Penis (tissue), 1 donor: ENCODE measurements around a stretch of chr2.

DNA sequence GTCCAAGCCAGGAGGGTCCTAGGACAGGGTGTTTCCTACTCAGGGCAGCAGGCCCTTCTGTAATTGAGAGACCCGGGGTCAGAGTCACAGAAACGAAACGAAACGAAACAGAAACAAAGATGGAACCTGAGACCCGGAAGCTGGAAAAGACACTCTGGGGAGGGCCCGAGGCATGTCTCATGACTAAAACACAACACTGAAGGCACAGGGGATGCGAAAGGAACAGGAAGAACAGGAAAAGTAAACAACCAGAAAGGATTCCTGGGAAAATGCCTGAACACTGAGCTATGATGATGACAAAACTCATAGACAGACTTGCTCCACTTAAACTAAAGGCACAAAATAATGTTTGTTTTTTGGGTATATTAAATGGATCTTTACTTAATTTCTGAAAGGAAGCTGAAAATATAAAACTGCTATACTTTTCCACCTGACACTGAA, 16.7 kb upstream of the SULT1C2 start:
- PRO-cap: no peak

DNA sequence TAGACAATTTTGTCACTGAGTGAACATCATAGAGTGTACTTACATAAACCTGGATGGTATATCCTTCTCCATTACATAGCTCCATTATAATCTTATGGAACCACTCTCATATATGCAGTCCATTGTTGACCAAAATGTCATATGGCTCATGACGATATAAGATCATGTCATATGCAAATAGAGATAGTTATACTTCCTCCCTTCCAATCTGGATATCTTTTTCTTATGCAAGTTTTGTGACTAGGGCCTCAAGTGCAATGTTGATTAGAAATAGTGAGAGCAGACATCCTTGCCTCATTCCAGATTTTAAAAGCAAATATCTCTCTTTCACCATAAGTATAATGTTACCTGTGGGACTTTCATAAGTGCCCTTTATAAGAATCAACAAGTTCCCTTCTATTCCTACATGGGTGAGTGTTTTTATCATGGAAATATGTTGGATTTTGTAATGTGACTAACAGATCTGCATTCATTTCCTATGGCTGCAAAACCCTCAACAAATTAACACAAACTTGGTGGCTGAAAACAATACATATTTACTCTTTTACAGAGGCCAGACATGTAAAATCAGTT, 21.7 kb upstream of the SULT1C4 start:
- PRO-cap: no peak

- PRO-cap: no peak
These were observed 41.2 kb downstream of the LIMS1 start for GRCh38 chr2:108575323-108575930.

- PRO-cap: no peak
These were observed 66.6 kb upstream of the RANBP2 start for GRCh38 chr2:108652606-108653105.

DNA sequence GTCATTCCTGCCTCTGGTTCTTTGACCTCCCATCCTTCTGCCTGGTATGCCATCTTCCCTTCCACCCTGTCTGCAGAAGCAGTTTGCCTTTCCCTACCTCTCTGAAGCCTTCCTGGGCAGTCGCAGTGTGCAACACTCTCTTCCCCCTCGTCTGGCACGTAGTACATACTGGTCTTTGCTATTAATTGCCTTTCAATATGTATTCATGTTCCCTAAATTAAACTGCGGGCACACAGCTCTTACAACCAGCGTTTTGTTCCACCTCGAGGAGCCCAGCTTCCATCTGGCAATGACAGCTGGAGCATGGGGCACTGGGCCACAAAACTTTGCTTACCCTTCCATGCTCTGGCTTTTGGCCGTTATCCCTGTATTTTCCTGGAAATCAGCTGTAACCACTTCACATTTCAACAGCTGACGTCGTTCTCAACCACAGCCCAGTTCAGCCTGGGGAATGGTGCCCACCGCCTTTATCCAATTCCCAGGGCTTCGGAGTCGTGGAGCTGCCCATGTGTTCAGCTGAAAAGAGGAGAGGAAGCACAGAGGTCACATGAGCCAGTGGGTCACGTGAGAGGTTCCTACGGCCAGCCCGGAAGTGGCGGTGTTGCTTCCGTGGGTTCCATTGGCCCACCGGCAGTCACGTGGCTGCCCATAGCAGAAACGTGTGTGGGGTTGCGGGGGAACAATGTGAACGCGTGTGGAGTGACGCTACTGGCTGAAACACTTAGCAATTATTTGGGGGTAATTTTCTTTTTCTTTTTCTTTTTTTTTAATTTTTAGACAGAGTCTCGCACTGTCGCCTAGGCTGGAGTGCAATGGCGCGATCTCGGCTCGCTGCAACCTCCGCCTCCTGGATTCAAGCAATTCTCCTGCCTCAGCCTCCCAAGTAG, 16.7 kb upstream of the EDAR start:
- PRO-cap: no peak

DNA sequence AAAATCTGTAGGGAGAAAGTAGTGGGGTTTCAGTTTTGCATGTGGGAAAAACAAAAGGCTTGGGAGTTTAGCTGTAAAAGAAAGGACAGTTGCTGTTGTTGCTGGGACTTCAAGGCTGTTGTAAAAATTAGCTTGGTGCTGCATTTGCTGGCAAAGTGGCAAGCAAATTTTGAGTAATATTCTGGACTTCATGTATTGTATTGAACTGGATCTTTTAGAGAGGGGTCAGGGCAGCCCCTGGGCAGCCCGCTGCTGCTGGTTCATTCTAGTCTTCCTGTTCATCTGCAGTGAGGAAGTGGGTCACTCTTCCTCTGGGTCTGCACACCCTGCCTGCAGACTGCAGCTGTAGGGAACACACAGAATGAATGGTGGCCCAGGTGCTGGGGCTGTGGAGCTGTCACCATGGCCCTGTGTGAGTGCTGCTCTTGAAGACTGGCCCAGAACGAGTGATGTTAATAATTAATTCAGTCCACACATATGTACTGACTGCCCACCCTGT, 9.4 kb downstream of the SH3RF3 start:
- PRO-cap: no peak

- PRO-cap: no peak
These were observed 101.8 kb downstream of the SH3RF3 start for GRCh38 chr2:109230677-109231323.

- PRO-cap: no peak
These were observed 118.8 kb downstream of the SH3RF3 start for GRCh38 chr2:109247814-109248292.

DNA sequence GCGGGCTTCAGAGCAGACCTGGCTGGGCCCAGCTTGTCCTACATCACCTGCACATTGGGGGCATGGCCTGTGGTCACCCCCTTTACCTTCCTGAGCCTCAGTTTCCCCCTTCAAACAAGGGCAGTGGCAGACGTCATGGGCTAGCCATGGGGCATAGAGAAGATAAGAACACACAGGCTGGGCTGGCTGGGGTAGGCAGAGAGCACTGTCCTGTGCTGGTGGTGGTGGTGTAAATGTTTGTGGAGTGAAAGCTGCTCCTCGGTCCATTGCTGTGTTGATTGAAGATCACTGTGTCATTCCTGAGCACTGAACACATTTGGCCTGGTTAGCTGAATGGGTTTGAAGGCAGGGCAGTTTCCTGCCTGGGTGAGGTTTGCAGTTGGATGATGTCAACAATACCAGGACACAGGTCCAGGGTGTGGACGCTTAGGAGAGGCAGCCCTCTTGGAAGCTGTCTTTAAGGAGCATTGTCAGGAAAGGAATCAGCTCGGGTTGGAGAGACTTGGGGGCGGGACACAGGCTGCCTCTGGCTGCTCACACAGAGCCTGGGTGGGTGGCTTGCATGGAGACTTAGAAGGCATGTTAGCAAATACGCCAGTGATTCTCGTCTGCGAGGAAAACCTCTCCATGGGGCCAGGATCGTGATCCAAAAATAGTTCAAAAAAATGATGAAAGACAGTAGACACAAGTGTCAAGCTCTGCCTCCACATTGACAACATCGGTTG, 237.7 kb downstream of the SEPTIN10 start:
- PRO-cap: no peak

- PRO-cap: no peak
These were observed 206.0 kb downstream of the SEPTIN10 start for GRCh38 chr2:109407697-109408252.

GRCh38 chr2:109480994-109481885, 132.5 kb downstream of the SEPTIN10 start:
- PRO-cap: no peak

DNA sequence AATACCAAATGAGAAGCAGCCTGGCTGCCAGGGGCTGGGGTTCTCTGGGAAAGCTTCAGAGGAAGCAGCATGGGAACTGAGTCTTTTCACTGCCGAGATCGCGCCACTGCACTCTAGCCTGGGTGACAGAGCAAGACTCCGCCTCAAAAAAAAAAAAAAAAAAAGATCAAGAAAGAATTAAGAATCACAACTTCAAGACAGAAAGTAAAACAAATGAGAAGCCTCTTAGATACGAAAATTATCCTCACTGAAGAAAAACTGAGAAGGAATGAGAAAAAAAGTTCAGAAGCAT, 4.3 kb downstream of the SEPTIN10 start:
- PRO-cap: no peak

DNA sequence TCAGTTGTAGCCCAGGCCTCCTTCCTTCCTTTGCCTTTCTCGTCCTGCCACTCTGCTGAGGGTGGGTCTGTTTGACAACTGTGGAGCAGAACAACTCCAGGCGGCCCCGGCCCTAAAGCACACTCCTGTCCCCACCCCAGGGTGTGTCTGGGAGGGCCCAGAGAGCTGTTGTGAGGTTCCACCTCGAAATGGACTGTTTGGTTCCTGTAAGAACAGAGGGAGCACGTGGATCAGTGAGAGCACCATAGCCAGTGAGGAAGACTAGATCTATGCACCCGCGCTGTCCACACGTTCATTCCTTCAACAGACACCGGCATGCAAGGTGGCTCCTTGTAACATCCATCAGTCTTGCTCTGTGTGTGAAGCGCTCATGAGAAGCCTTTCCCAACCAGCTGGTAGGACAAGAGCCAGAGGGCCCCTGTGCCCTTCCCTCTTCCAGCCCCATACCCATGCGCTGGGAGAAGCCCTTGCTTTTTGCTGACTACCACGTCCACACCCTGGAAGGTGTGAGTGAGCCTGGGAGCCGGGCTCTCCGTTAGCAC, 61.6 kb downstream of the SOWAHC start:
- PRO-cap: no peak

- PRO-cap: no peak
These were observed 85.5 kb downstream of the SOWAHC start for GRCh38 chr2:109699630-109700050.

GRCh38 chr2:109760226-109760503, 33.9 kb upstream of the RGPD5 start:
- PRO-cap: unidirectional peak, plus-strand start at chr2:109760433

DNA sequence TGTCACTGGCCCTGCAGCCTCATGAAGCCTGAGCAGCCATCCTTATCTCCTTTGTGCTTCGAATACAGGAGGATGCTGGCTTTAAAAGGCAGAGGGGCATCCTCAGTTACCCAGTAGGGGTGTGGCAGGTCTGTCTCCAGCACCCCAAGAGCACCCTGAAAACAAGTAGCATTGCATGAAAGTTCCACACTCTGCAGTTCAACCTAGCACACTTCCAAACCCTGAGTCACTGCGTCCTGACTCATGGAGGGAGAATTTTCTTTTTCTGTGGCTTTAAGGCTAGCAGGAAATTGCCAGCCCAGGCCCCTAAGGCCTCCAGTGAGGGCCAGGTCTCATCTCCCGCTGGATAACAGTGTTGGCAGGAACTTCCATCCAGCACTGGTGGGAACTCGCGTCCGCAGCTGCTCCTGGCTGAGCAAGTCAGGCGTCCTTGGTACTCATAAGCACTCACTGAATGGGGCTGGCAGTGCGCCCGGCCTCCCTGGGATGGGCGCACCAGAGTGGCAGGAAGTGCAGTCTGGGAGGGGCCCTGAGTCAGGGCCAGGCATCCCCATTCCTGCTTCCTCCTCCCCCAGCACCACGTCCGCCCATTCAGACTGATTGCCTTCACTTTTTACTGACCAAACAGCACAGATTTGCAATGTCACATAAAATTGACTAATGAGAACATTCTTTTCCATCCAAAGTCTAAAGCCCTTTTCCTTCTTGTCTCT, 14.3 kb downstream of the MALL start:
- PRO-cap: no peak

DNA sequence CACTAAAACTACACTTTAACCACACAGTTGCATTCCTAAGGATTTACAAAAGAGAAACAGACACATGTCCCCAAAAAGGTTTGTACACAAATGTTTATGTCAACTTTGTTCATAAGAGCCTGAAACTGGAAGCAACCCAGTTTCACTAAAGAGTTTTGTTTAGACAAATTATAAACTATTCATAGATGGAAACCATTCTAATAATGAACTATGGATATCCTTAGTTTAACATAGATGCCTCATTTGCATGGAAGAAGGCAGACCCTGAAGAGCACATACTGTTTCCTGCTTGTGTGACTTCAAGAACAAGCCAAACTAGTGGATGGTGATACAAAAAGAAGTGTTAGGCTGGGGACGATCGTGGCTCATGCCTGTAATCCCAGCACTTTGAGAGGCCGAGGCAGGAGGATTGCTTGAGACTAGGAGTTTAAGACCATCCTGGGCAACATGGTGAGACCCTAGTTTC, 48.1 kb downstream of the ACOXL start:
- PRO-cap: no peak

DNA sequence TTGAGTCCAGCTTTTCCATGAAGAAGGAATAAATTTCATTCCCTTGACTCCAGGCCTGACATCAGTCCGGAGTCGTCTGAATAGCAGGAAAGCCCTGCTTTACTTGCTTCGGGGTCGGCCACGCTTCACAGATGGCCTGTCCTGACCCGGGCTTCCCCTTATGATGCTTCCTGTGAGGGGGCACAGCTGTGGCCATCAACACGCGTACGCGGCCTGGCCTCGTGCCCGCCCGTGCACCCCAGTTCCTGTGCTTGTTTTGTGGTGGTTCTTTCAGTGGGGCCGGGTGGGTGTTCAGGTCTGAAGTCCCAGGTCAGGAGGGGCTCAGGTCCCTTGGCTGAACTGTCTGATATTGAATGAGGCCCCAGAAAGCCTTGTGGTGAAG, 73.7 kb downstream of the ACOXL start:
- PRO-cap: no peak

- PRO-cap: no peak
These were observed 126.5 kb downstream of the ACOXL start for GRCh38 chr2:110858792-110859365.

- PRO-cap: no peak
These were observed 91.2 kb upstream of the BCL2L11 start for GRCh38 chr2:111029414-111030056.